ENCODE data around the genes FIBP, C11orf68, SART1, PACS1, TMEM151A and B4GAT1.

DNA sequence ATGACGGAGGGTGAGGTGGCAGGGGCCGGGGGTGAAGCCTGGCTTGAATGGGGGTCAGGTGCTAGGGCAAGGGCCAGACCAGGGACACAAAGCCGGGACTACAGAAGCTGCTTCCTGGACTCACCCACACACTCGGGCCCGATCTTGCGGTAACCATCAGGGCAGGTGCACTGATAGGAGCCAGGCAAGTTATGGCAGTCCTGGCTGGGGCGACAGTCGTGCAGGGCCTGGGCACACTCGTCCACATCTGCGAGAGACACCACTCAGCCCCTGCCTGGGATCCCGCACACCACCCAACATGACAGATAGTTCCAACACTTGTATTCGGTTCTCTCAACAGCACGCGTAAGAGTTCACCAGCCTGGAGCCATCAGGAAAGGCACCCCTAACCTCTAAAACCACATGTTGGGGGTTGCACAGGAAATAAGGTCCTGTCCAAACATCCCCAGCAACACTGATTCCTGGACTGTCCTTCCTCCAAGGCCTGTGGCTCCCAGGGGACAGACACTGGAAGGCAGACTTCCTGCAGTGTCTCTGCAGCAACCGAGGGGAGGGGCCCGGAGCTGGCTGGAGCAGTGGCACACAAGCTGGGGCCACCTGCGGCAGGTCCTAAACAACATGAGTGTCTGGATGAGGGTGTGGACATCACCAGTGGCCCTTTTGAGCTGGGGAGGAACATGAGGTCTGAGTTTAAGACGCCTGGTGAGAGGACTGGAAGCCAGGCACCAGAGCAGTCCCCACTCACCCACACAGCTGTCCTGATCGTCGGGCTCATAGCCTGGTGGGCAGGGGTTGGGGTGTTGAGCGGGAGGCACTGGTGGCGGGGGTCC lies 2.0 kb downstream of the EFEMP2 start:
- RRBS, result 40% methylated on average over 2 of the region's 22 CpGs

GRCh38 chr11:65887576-65888843 lies at the start of gene FIBP:
FIBP (minus strand) TSS chr11:65888471.
- RRBS, result 2% methylated on average over 28 of the region's 83 CpGs

GRCh38 chr11:65896351-65897256 lies 3.6 kb downstream of the FOSL1 start:
- RRBS, result no CpG with 5 or more reads among the region's 14 CpGs

DNA sequence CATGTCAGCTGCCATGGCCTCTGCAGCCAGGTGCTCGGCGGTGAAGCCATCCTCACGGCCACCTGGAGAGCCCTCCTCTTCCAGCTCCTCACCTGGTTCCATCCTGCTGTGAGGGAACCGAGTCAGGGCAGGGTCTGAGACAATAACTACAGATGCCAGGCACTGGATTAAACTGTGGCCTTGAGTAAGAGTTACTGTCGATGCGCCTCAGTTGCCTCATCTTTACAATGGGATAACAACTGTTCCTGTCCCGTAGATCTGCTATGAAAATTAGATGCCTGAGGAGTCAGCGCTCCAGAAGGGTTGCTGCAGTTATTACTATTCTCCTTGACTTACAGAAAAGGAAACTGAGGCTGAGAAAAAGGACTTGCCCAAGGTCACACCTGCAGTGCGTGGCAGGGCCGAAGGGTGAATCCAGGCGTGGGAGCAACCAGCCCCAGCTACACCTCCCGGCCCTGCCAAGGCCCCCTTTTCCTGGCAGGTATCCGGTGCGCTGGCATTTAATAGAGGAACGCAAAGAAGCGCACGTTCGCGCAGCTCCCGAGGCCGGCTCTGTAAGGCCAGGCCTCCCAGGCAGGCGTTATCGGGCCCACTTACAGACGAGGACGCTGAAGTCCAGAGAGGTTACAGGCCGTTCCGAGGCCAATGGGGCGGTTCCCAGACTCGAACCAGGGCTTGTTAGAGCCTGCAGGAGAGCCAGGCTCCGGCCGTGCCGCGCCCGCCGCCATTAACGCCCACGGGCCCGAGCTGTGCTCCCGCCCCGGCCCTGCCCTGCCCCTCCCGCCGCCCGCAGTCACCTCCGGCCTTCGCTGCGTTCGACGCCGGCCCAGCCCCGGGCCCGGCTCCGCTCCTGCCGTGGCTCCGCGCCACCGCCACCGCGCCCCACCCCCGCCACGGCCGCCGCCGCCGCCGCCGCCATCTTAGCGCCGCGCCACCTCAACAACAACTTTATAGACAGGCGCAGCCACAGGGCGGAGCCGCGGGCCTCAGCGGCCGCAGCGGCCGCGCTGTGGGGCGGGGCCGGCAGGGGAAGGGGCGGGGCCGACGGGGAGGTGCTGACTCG lies at the start of gene C11orf68:
C11orf68 (minus strand) TSS at position 950 of the 1,063 bp plus-strand sequence.
- RRBS, result 2% methylated on average over 29 of the region's 84 CpGs

DNA sequence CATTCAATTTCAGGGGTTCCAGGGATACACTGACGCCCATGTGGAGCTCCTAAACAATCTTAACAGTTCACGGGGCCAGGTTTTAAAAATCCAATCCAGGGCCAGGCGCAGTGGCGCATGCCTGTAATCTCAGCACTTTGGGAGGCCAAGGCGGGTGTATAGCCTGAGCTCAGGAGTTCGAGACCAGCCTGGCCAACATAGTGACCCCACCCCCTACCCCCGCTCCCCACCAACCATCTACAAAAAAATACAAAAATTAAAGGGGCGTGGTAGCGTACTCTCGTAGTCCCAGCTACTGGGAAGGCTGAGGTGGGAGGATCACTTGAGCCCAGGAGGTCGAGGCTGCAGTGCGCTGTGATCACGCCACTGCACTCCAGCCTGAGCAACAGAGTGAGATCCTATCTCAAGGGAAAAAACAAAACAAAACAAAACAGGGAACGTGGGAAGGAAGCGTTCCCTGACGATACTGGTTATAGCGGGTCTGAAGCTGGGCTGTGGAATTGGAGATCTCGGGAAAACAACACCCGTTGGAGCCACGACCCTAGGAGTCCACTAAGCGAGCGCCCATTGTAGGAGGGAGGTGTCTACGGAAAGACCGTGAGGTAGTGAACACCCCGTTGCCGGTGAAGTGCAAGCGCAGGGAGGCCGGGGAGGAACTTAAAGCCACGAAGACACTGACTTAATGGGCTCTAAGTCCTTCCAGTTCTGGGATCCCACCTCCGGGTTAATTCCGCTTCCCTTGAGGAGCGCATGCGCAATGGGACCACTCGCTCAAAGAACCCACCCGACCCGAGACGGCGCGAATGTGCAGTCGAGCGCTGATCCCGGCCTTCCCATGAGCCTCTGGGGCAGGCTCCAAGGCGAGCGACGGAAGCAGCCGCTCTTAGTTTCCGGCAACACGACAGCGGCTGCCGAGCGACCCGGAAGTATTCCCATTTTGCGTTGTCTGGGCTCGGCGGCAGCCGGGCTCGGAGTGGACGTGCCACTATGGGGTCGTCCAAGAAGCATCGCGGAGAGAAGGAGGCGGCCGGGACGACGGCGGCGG lies at the start of gene SART1:
SART1 (plus strand) TSS at position 941 of the 1,045 bp plus-strand sequence.
- RRBS, result under 1% methylated on average over 28 of the region's 67 CpGs

DNA sequence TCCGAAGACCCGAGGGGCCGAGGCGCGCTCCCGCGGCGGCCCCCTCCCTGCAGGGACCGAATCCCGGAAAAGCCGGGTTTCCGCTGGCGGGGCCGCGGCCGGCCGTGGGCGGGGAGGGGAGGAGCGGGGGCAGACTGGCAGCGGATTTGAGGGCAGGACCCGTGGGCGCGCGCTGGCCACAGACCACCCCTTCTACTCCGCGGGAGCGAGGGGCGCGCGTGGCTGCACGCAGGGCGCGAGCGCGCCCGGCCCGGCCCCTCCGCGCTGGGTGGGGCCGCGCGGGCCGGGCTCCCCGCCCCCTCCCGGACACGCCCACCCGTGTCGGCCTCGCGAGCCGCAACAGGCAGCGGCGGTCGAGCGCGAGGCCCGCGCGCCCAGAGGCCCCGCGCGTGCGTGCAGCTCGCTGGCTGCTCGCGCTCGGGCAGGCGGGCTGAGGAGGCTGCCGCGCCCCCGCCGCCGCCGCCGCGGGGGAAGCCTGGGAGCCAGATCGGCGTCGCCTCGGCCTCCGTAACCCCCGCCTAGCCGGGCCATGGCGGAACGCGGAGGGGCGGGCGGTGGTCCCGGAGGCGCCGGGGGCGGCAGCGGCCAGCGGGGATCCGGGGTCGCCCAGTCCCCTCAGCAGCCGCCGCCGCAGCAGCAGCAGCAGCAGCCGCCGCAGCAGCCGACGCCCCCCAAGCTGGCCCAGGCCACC lies at the start of gene PACS1:
PACS1 (plus strand) TSS at position 315 of the 691 bp plus-strand sequence.
- RRBS, result 1% methylated on average over 12 of the region's 103 CpGs

- RRBS, result no CpG with 5 or more reads among the region's 9 CpGs
Observed at GRCh38 chr11:66216289-66216881, 41.1 kb upstream of the KLC2 start.

- RRBS, result 3% methylated on average over 13 of the region's 47 CpGs
Observed at GRCh38 chr11:66258248-66259000, 921 bp downstream of the KLC2 start.

DNA sequence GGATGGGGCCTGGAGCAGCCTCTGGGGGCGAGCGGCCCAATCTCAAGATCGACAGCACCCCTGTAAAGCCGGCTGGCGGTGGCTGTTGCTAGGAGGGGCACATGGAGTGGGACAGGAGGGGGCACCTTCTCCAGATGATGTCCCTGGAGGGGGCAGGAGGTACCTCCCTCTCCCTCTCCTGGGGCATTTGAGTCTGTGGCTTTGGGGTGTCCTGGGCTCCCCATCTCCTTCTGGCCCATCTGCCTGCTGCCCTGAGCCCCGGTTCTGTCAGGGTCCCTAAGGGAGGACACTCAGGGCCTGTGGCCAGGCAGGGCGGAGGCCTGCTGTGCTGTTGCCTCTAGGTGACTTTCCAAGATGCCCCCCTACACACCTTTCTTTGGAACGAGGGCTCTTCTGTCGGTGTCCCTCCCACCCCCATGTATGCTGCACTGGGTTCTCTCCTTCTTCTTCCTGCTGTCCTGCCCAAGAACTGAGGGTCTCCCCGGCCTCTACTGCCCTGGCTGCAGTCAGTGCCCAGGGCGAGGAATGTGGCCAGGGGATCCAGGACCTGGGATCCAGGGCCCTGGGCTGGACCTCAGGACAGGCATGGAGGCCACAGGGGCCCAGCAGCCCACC lies 1.7 kb upstream of the CNIH2 start:
- RRBS, result no CpG with 5 or more reads among the region's 11 CpGs

DNA sequence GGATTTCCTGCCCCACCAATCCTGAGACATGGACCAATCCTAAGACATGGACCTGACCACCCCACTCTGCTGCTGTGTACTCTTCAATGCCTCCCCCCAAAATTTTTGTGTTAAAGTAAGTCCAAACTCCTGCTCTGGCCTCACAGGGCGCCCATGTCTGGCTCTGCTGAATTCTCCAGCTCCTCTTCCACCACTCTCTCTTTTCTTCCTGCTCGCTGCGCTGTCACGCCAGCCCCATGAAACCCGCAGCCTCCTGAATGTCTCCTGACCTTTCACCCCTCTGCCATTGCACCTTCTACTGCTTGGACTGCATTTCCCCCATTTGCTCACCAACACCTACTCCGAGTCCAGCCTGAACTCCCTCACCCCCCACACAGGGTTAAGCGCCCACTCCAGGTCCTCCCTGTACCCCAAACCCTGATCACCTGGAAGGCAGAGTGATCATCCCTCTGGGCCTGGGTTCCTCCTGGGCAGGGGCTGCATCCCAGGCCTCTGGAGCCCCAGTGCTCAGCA lies 3.5 kb downstream of the CNIH2 start:
- RRBS, result no CpG with 5 or more reads among the region's 7 CpGs

GRCh38 chr11:66289520-66289928 lies 581 bp upstream of the YIF1A start:
- RRBS, result 5% methylated on average over 7 of the region's 27 CpGs

DNA sequence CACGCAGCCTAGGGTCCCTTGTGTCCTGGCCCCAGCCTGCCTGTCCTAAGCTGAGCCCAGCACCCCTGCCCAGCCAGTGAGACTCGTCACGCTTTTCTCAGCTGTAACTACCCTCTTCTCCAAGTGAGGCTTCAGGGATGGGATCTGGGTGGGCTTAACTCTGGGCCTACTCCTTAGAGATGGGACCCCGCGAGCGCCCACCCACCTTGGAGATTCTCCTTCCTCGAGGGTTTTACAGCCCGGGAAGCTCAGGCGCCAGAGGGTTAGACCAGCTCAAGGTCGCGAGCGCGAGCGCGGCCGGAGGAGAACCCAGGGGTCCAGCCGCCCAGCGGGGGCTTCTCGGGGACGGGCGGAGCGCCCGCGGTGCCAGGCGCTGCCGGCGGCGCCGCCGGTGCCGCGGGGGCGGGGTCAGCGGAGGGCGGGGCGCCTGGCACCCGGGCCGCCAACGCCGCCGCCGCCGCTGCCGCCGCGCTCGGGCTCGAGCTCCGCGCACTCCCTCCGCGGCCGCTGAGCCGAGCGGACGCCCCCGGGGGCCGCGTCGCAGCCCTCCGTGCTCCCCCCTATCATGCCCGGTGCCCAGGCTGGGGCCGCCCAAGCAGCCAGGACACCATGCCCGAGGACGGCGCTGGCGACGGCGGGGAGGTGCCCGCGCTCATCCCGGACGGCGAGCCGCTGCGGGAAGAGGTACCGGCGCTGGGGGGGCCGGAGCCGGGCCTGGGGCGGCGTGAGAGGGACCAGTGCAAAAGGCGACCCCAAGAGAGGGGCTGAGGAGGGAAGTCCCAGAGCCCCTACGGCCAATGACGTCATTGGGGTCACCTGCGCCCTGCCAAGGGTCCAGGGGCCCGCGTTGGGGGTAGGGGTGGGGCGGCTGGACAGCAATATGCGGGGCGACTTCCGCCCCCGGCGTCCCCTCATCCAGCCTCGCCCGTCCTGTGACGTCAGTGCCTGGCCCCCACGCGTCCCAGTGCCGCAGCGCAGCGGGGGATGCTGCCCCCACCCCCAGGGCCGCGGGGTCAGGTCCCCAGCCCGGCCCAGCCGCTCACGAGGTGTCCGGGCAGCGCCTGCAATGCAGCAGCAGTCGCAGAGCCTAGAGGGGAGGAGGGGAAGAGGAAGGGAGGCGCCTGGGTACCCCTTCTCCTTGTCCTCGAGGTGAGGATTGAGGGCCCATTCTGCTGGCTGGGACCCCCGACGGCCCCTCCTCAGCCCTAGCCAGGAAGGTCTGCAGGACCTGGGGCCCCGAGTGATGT lies at the start of gene TMEM151A:
TMEM151A (plus strand) TSS at position 490 of the 1,247 bp plus-strand sequence.
- RRBS, result 6% methylated on average over 45 of the region's 115 CpGs

GRCh38 chr11:66326200-66326958 lies 9.5 kb upstream of the CD248 start:
- RRBS, result no CpG with 5 or more reads among the region's 18 CpGs

DNA sequence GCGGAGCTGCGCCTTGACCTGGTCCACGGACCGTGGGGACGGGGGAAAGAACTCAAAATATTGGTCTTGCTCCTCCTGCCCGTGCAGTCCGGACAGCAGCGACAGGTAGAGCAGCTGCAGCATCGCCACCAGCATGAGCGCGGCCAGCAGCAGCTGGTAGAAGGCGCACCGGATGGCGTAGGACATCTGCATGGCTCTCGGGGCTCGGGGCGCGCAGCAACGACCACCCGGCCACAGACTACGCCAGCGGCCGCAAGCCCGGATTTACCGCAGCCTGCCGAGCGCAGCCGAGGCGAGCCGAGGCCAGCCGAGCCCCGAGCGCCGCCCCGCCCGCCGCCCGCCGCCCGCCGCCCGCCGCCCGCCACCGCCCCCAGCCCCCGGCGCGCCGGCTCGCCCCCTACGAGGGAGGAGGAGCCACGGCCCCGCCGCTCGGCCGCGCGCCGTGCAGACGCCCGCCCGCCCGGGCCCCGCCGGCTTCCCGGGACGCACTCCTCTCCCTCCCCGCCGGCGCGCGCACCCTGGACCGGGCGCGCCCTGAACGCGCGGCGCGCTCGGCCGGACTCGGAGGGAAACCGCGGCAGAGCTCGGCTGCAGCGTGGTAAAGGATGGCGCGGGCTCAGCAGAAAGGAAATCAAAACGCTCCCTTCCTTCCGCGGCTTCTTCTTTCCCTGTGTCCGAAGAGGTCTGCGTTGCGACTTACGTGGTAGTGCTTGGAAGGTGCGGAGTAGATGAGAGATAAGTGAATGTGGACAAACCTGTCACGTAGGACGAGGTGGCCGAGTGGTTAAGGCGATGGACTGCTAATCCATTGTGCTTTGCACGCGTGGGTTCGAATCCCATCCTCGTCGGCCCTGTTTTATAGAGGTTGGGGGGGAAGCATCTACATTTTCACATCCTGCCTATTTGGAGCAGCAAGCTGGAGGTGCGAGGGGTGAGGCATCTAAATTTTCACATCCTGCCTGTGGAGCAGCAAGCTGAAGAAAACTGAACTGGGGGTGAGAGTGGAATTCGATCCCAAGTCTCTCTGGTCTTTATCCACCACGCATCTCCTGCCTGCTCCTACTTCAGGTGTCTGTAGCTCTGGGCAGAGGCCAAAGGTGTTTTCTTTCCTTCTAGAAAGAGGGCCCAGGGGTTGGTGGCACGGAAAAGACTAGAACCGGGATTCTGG lies at the start of gene B4GAT1:
B4GAT1 (minus strand) TSS at position 276 of the 1,168 bp plus-strand sequence.
- RRBS, result 2% methylated on average over 27 of the region's 111 CpGs

DNA sequence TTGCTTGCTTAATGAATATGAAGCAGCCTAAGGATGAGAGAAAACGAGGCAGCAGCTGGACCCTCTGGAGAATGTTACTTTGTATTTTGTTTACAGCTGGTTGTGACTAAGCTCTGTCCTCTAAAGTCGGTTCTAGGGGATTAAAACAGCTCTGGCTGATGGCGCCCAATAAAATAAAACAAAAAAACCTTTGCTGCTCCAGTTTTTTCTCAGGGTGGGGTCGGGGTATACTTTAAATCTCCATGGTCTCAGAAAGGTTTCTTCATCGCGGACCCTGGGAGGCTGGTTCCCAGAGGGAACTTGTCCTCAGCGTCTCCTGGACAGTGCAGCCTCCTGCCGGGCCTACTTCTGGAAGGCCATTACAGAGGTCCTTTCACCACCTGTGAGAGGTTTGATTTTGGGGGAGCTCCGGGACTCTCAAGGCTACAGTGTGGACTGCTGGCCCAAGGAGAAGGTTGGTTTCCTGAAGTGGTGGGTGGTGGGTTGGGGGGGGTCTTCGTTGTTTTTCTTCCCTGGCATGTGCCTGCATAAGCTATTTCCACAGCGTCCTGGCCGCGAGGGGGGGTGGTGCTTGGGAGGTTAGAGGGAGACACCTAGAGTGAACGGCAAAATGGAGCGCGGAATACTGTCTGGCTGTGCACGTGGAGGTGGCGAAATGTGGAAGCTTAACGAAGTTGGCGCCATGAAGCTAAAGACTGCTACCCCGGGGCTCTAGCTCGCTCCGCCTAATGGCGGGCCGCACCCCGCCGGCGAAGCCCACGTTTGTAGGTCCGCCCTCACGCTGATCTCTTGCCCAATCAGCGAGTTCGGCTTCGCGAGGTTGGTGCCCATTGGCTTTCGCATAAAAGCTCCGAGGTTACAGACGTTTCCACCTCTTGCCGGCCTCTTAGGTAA lies 587 bp upstream of the RBM4 start:
- RRBS, result 14% methylated on average over 10 of the region's 39 CpGs

- RRBS, result 75% methylated on average over 3 of the region's 12 CpGs
Observed at GRCh38 chr11:66686239-66686756, 8.6 kb upstream of the RBM4B start.

- RRBS, result 79% methylated on average over 22 of the region's 57 CpGs
Observed at GRCh38 chr11:66704656-66705545, 24.1 kb downstream of the SPTBN2 start.

DNA sequence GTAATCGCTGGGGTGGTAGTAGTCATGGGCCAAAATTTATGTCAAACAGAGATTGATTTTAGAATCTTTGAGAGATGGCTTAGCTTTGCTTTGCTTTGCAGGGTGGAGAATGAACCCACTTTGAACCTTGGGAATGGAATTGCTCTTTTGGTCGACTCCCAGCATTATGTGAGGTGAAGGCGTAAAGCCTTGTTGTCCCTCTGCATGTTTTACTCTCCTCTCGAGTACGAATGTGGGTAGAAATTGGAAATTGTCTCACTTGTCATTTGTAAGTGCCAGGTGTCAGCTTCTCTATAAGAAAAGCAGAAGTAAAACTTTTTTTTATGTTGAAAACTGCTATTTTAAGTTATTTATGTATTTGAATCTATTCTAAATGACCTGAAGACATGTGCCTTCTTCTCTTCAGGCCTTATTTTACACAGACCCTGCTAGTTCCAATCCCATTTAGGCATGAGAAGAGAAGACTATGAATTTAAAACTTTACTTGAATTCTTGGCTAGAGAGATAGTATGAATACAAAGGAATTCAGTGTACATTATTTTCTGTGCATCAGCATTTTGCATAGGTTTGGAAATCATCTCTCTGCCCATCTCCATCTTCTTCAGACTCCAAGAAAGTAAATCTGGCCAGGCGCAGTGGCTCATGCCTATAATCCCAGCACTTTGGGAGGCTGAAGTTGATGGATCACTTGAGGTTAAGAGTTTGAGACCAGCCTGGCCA lies 42.2 kb upstream of the RCE1 start:
- RRBS, result no CpG with 5 or more reads among the region's 6 CpGs

DNA sequence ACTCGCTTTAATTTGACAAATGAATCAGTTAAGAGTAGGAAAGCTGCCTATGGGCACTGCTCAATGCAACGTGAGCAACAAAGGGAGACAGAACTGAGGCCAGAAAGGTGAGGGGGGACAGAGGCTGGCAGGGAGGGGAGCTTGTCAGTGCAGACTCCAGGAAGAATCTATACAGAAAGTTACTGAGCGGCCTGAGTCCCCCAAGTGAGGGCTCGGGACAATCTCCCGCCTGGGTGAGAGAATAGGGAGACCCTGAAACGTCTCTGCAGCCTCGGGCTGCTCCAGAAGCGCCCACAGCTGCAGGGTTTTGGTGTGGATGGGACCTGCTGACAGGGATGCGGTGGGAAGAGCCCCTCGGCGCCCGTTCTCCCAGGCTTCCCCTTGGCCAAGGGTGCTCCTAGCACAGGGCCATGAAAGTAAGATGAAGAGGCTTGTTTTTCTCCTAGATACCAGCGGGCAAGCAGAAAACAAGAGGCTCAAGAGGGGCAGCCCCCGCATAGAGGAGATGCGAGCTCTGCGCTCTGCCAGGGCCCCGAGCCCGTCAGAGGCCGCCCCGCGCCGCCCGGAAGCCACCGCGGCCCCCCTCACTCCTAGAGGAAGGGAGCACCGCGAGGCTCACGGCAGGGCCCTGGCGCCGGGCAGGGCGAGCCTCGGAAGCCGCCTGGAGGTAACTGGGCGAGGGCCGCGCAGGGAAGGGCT lies 689 bp upstream of the RCE1 start:
- RRBS, result 2% methylated on average over 11 of the region's 36 CpGs

GRCh38 chr11:66868275-66869077 lies 11.6 kb downstream of the LRFN4 start:
- RRBS, result no CpG with 5 or more reads among the region's 27 CpGs